HT1080 (cell line): ENCODE data around the gene SLC33A1.

DNA sequence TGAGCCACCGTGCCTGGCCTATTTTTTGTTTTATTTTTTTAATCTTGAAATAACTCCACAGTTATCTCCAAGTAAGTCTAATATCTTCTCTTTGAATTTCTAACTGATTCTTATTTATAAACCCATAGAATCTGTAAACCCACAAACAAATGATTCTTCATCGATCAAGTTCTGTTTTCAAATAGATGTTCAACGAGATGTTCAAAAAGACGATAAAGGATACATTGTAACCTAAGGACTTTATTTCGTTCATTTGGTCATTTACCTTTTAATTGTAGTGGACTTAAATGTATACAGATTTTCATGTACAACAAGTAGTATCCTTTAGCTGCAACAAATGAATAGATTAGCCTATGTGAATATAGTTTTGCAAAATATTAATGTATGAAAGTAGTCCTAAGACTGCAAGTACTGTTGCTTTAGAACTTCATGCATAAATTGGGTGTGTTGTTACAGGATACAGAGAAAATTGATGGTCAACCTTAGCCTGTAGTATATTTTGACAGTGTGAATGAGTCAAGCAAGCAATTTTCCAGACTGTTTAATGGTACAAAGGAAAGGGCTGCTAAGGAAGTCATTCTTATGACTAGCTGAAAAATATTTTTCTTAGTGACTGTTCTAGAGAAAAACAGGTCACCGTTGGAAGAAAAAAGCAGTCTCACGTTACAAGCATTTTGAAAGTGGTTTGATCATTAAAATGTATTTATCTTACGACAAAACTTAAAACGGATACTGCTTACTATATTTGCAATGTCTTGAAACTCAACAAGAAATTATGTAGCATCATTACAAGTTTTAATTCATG, 49.1 kb downstream of the MBNL1 start:
RAMPAGE:
- cytosol, long total RNA: no peak
- long total RNA: no peak
- nucleus, long total RNA: no peak

GRCh38 chr3:152338324-152338622, 69.5 kb downstream of the MBNL1 start:
RAMPAGE:
- cytosol, long total RNA: no peak
- long total RNA: no peak
- nucleus, long total RNA: no peak

GRCh38 chr3:152463504-152464036, 194.8 kb downstream of the MBNL1 start:
RAMPAGE:
- cytosol, long total RNA: no peak
- long total RNA: no peak
- nucleus, long total RNA: no peak

DNA sequence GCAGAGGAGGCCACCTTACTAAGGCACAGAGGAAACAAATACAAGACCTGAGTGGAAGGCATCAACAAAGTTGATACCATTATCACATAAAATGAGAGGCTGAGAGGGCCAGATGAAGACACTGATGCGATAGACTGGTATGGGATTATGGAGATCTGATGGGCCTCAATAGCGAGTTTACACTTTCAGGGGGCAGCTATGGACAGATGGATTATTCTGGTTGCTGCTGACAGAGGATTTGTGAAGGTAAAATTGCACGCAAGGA, 203.8 kb downstream of the MBNL1 start:
RAMPAGE:
- cytosol, long total RNA: no peak
- long total RNA: no peak
- nucleus, long total RNA: no peak

GRCh38 chr3:152621082-152621614, 213.8 kb upstream of the P2RY1 start:
RAMPAGE:
- cytosol, long total RNA: no peak
- long total RNA: no peak
- nucleus, long total RNA: no peak

GRCh38 chr3:152736850-152737447, 98.0 kb upstream of the P2RY1 start:
RAMPAGE:
- cytosol, long total RNA: no peak
- long total RNA: no peak
- nucleus, long total RNA: no peak

DNA sequence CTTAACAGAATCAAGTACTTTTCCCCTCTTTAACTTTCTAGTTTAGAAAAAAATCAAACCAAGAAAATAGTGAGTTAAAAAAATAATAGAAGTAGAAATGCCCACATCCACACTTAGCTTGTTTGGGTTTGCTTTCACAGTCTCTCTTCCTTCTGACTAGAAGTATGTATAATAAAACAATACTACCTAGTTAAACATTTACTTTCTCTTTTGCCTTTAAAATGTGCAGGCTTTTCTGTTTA, 1.9 kb downstream of the P2RY1 start:
RAMPAGE:
- cytosol, long total RNA: no peak
- long total RNA: no peak
- nucleus, long total RNA: no peak

RAMPAGE:
- cytosol, long total RNA: no peak
- long total RNA: no peak
- nucleus, long total RNA: no peak
These were observed 1.9 kb downstream of the RAP2B start for GRCh38 chr3:153163986-153164176.

DNA sequence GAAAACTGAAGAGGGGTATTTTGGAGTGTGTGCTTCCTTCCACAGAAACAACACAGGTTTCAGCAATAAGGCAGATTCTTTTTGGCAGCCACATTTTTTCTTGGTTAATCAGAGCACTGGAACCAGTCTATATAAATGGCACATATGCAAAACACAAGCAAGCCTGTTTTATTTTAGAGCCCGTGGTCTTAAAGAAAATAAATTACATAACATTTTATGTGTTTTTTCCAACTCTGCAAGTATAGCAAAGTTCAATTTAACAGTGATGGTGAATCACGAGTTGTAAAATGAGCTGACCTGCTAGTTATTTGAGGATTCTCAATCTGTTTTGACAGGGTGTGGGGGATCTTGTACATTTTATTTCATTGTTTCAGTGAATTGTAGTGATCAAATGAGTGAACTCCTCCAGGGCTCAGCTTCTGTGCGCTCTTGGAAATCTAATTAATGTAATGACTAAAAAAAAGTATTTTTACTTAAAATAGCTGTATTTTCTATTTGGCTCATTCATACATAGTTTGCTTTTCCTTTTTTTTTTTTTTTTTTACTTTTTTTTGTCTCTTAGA, 2.7 kb downstream of the ARHGEF26 start:
RAMPAGE:
- cytosol, long total RNA: no peak
- long total RNA: no peak
- nucleus, long total RNA: no peak

RAMPAGE:
- cytosol, long total RNA: no peak
- long total RNA: no peak
- nucleus, long total RNA: no peak
These were observed 48.1 kb downstream of the DHX36 start for GRCh38 chr3:154276101-154276575.

DNA sequence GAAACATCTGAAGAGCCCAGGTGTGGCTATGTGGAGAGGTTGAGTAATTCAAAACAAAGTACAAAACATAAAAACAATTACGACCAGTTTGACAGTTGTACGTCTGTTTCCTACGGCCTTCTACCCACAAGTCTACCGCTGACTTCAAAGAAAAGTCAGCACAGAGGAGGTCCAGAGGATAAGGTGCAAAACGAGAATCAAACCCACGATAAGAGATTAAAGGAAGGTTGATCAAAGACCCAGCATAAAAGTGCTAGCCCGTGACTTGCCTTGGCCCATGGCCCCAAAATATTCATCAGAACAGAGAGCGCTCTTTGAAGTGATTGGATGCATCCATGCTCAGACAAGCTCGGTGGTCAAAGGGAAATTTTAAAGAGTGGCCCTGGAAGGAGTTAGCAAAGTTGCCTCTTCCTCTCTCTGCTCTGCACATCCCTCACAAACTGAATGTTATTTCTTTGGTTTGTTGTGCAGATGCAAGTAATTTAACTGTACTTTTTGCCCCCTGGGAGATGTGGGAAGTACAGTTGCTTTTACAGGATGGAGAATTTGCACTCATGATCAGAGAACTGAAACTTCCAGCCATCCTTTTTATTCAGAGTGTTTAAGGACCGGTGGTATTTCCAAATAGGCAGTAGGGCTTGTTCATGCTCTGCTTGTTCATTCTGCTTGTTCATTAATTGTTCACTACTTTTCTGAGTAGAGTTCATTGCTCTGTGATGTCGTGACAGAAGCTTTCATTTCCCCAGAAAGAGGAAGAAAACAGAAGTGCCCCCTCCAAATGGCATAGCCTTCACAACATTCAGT, 31.1 kb downstream of the MME start:
RAMPAGE:
- cytosol, long total RNA: no peak
- long total RNA: no peak
- nucleus, long total RNA: no peak

RAMPAGE:
- cytosol, long total RNA: no peak
- long total RNA: no peak
- nucleus, long total RNA: no peak
These were observed 1.1 kb upstream of the PLCH1 start for GRCh38 chr3:155745562-155746711.

DNA sequence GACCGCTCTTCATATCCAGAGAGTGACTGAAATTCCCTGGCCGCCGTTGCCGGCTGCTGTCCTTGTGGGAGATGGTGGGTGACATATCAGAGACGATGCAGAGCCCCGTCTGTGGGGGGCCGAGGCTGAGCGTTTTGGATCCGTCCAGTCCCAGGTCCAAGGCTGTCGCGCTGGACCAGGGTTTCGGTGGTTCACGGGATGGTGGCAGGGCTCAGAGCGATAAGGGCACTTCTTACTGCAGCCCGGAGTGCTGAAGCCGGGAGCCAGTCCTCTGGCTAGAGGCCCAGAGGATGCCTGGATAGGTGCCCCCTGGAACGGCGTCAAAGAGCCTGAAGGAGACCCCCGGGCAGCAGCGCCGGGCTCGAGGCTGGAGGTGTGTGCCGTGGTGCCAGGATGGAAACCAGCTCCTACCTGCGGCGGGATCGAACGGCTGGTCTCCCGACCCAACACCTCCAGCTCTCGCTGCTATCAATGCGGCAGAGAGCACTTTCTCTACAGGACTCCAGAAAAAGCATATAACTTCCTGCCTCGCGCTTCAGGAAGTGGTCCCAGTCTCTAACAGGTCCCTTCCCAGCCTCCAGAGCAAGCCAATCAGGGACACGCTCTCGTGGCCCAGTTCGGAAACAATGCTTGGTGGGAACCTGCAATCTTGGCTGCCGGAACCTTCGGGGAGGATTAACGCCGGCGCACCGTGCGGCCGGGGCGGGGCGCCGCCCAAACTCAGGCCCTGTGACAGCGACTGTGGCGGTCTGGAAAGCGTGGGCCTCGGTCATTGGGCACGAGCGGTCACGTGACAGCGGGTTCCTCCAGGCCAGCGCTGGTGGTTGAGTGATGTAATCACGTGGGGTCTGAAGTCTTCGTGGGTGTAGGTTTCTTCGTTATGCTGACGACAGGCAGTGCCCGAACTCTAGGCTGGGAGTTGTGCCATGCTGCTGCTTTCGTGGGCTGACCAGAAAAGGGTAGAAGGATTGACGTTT, at the start of gene SLC33A1:
SLC33A1 (minus strand) TSS at position 515 of the 977 bp plus-strand sequence.
RAMPAGE:
- cytosol, long total RNA: start-site peak on the minus strand centred at position 486 of the sequence, 27 bp wide, 105 and 141 reads in 2 replicates
- long total RNA: start-site peak on the plus strand centred at position 860 of the sequence, 66 bp wide, 10 reads
- nucleus, long total RNA: no peak

DNA sequence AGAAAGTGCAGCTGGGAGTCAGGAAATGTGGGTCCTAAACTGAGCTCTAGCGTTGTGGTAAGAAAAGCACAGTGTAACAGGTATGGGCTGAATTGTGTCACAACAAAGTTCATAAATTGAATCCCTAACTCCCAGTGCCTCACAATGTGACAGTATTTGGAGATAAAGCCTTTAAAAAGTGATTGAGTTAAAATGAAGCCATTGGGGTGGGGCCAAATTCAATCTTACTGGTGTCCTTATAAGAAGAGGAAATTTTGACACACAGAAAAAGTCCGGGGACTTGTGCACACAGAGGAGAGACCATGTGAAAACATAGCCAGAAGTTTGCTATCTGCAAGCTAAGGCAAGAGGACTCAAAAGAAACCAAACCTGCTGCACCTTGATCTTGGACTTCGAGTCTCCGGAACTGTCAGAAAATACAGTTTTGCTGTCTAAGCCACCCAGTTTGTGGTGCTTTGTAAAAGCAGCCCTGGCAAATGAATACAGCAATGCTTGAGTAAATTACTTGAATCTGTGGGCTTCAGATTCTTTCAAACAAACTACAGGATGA, 53.6 kb upstream of the SSR3 start:
RAMPAGE:
- cytosol, long total RNA: no peak
- long total RNA: no peak
- nucleus, long total RNA: no peak

DNA sequence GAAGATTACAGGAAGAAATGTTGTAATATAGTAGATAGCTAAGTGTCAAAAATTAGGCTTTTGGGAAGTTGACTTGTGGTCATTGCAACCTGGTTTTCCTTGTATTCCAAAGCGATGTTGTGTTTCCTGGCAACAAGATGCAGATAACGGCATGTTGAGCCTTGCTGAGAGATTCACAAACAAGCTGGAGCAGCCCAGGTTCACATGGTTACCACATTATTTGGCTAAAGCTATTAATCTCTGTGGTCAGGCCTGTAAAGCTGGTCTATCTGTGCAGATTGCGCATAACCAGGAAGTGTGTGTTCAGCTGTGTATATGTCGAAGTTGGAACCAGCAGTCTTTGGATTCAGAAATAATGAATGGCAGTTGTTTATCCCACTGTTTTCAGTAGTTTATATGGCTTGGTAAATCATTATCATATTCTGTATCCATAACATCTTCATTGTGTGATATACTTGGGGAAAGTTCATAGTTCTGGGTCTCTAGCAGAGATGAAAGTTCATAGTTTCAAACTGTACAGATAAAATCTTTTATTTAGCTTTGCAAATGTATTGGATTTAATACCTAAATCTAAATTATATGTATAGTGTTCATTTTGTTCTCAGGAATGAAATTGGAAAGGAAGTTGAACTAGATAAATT, 6.7 kb downstream of the TIPARP start:
RAMPAGE:
- cytosol, long total RNA: no peak
- long total RNA: no peak
- nucleus, long total RNA: no peak

DNA sequence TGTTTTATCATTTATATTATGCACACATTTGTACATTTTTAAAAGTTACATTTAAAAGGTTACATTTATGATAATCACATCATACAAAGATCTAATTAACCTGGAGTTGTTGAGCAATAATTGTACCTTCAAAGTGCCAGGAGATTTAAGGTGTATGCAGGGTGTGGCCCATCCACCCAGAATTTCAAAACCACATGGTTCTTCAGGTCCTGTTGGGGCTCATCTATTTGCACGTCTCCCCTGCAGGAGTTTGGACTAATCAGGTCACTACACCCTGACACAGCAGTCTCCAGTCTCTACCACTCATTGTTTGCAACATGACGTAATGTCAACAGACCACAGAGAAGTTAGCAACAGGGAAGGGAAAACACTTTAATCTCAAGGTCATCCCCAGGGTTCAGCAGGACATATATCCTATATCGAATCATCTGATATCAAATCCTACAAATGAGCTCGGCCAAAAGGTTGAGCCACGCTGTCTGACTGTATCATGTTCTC, 13.7 kb upstream of the LEKR1 start:
RAMPAGE:
- cytosol, long total RNA: no peak
- long total RNA: no peak
- nucleus, long total RNA: no peak

GRCh38 chr3:156817537-156817724, 8.7 kb upstream of the LEKR1 start:
RAMPAGE:
- cytosol, long total RNA: no peak
- long total RNA: no peak
- nucleus, long total RNA: no peak

DNA sequence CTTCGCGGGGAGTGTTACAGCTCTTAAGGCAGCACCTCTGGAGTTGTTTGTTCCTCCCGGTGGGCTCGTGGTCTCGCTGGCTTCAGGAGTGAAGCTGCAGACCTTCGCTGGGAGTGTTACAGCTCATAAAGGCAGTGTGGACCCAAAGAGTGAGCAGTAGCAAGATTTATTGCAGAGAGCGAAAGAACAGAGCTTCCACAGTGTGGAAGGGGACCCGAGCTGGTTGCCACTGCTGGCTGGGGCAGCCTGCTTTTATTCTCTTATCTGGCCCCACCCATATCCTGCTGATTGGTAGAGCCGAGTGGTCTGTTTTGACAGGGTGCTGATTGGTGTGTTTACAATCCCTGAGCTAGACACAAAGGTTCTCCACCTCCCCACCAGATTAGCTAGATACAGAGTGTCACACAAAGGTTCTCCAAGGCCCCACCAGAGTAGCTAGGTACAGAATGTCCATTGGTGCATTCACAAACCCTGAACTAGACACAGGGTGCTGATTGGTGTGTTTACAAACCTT, 4.3 kb upstream of the LEKR1 start:
RAMPAGE:
- cytosol, long total RNA: no peak
- long total RNA: no peak
- nucleus, long total RNA: no peak

DNA sequence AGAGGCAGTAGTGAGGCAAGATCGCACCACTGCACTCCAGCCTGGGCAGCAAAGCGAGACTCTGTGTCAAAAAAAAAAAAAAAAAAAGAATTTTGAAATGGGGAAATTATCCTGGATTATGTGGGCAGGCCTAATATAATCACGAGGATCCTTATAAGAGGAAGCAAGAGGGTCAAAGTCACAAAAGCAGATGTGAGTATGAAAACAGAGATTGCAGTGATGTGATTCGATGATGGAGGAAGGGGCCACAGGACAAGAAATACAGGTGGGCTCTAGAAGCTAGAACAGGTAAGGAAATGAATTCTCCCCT, 159.6 kb downstream of the LEKR1 start:
RAMPAGE:
- cytosol, long total RNA: no peak
- long total RNA: no peak
- nucleus, long total RNA: no peak

GRCh38 chr3:157091091-157091800, 68.7 kb downstream of the CCNL1 start:
RAMPAGE:
- cytosol, long total RNA: no peak
- long total RNA: no peak
- nucleus, long total RNA: no peak